Cardiac atrium fibroblast (primary cell): ENCODE measurements around a stretch of chr2.

DNA sequence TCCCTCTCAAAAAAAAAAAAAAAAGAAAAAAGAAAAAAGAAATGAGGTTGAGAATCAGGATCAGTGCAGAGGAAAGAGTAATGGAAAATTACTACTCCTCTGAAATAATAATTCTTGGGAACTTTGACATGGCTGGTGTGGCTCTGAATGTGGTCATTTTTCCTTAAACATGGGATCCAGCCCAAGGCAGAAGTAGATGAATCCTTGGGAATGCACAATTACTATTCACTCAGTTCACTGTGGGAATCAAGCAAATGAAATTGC lies 8.8 kb upstream of the MRPL33 start:
- RAMPAGE, long total RNA: no peak

DNA sequence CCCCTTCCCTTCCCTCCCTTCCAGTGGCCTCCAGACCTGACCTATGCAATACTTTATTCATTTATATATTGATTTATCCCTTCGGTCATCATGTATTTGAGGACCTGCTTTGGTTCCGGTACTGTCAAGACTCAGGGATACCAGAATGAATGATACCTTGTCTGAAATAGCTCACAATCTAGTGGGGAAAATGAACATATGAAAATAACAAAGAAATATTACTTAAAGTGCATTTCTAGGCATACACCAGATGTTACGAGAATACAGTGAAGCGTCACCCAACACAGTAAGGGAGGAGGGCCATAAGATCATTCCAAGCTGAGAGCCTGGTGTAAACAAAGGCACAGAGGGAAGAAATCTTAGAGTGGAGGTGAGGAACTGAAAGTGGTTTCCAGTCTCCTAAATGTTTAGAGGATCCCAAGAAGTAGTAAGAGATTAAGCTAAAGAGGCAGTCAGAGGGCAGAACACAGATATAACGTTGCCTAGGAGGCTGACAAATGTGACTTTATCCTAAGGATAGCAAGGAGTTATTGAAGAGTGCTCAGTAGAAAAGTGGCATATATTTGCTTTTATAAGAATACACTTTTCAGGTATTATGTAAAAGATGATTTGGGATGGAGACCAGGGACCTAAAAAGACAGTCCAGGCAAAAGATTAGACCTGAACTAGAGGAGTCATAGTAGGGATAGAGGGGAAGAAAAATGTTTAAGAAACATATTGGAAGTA lies 130.7 kb upstream of the FOSL2 start:
- RAMPAGE, long total RNA: no peak

DNA sequence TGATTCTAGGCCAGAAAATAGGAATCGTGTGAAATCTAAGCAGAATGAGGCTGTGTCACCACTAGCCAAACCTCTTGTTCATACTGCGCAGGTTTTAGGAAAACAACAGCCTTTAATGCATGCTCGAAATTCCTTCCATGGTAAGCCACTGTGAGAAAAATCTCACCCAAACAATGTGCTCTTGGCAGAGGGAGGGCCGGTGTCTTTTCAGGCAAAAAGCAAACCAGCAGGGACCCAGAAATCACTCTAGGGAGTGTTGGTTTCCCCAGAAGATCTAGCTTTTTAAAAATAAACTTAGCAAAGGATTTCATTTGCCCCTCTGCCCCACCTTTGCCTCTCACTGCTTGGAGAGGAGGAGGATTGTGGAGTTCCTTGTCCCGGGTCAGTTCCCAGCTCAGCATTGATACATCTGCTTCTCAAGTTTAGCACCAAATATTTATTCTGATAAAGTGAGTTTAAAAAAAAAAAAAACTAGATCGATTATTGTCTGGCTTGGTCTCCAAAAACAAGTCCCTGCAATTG lies 71.1 kb upstream of the FOSL2 start:
- RAMPAGE, long total RNA: no peak

DNA sequence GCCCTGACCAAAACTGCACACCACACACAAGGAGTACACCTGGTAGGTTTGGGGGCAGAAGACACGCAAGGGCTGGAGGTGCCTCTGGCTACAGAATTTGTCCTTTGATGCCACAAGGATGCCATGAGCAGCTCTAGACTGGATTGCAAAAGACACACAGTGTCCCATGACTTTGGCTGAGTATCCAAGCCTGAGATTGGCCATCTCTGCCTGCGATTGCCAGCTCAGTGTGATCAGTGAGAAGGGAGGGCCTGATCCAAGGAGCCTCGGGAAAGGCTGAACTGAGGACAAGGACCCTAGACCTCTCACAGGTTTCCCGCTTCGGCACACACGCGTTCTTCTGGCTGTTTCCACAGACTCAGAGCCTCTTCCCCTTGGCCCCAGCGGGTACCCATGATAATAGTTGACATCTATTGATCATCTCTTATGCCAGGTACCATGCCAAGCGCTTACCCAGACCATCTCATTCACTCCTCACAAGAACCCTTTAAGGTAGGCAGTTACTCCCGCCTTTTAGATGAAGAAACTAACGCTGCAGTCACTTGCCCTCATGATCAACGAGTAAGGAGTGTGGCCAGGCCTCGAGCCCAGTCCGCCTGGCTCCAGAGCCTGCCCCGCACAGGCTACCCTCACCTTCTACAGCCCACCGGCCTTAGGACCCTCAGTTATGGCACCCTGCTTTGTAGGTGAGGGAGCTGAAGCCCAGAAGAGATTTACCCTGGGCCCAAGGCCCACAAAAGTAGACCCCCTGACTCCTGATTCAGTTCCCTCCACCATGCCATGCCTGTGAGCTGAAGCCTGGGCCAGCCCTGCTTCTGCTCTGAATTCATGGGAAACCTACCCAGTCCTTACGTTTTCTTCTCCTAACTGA lies 59.7 kb upstream of the FOSL2 start:
- RAMPAGE, long total RNA: no peak

- RAMPAGE, long total RNA: no peak
Measured at GRCh38 chr2:28334251-28334792, 58.3 kb upstream of the FOSL2 start.

DNA sequence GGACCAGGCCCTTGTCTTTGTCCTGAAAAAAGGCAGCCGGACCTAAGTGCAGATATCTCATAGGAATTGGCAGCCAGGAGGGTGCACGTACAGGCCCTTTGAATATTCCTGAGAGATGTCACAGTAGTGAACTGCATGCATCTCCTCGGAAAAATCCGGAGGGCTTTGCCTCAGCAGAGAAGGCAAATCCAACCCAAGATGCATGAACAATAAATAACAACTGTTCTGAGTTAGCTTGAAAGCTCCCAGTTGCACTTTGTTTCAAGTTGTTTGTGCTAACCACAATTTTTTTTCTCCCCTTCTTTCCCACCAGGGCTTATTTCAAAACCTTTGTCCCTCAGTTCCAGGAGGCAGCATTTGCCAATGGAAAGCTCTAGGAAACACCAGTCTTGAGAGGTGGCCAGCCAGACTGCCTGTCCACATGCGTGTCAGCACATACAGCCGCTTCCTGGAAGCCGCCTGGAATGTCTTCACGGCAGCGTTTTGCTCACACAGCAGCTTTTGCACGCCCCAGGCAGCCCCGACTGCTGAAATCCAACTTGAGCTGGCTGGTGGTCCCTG lies 54.4 kb upstream of the FOSL2 start:
- RAMPAGE, long total RNA: no peak

DNA sequence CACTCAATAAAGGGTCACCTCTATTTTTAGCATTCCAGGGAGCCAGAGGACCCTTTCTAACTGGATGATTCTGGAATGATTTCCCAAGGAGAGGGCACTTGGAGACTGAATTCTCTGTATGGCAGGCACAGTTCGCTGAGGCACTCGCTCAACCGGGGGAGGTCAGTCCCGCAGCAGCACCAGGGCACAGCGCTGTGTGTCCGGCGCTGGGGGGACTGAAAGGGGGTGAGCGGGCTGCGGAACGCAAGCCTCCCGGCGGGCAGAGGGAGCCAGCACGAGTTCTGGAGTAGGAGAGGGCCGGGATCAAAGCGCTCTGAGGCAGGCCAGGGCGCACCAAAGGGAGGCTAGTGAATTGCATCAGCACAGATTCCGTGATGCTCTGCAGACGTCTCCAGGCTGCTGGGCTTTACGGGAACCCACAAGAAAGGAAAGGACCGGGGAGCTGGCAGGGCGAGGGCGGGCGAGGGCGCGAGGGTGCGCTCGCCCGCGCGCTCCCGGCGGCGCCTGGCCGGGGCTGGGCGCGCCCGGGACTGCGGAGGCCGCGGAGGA lies 2.6 kb upstream of the FOSL2 start:
- RAMPAGE, long total RNA: no peak

GRCh38 chr2:28397065-28397273 lies 4.3 kb downstream of the FOSL2 start:
- RAMPAGE, long total RNA: no peak

DNA sequence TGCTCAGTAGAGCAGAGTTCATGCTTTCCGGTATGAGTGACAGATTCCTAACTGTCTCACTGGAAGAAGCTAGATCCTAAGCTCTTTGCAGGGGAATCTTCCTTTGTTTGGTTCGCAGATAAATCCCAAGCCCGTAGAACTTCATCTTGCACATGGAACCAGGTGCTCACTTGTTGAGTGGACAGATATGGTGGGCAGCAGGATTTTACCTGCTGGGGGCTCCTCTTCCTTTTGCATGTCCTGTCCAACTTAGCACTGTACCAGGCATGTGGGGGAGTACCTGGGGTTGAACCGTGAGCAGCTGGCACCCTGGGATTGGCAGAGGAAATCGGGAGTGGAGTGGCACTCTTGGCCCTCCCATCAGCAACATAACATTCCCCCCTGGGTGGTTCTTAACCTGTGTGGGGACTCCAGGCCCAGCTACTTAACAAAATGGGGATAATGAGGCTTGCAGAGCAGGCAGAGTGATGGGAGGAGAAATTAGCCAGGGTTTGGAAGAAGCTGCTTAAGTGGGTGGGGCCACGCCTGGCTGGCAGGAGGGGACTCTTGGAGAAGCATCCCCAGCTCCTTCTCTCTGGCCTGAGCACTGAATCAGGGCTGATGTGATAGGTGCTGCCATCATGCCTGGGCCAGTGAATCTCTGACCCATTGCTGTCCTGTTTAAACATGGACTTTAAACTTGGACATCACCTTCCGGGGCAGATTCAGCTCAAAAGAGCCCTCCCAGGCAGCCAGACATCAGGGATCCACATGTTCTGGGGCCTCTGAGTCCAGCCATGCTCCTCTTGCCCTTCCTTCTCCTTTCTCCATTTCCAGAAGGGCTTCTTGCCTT lies 15.4 kb downstream of the FOSL2 start:
- RAMPAGE, long total RNA: no peak

DNA sequence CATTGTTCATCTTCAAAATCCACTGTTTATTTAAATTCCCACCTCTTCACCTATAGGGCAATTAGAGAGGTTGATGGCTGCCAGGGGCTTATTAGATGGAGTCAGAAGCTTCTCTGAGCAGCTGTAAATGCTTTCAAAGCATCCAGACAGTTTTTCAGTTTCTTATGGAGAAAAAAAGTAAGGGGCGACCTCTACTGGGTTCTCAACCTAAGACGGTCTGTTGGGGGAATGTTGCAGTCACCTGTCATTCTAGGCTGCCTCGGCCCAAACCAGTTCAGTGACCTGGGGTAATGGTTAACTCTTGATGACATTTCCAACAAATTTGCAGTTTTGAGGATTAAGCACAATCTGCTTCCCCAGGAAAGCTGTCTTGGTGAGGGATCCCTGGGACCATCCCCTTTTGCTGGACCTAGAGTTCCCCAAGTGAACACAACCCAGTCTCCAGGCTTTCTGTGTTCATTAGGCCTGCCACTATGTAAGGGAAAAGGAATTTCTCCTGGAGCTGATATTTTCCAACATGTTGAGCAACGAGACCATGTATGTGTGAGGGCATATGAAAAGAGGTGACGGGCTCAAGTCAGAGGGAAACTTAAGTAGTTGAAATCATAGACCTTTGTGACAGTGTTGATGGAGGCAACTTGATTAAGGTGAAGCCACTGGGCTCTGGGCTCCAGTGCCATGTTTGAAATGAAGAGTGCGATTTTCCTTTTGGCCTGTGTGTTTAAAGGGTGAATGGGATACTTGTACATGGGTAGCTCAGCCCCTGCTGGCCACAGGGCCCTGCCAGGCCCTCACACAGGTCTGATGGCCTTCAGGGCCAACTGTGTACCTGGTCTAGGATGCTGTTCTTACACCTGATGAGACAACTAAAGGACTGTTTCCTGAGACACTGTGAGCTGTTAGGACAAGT lies 26.9 kb downstream of the FOSL2 start:
- RAMPAGE, long total RNA: no peak

GRCh38 chr2:28447934-28448797 lies 47.7 kb upstream of the PLB1 start:
- RAMPAGE, long total RNA: no peak

GRCh38 chr2:28587731-28588795 lies 92.2 kb downstream of the PLB1 start:
- RAMPAGE, long total RNA: no peak

- RAMPAGE, long total RNA: no peak
Measured at GRCh38 chr2:28601298-28602030, 105.6 kb downstream of the PLB1 start.

GRCh38 chr2:28612210-28612531 lies 116.3 kb downstream of the PLB1 start:
- RAMPAGE, long total RNA: no peak

DNA sequence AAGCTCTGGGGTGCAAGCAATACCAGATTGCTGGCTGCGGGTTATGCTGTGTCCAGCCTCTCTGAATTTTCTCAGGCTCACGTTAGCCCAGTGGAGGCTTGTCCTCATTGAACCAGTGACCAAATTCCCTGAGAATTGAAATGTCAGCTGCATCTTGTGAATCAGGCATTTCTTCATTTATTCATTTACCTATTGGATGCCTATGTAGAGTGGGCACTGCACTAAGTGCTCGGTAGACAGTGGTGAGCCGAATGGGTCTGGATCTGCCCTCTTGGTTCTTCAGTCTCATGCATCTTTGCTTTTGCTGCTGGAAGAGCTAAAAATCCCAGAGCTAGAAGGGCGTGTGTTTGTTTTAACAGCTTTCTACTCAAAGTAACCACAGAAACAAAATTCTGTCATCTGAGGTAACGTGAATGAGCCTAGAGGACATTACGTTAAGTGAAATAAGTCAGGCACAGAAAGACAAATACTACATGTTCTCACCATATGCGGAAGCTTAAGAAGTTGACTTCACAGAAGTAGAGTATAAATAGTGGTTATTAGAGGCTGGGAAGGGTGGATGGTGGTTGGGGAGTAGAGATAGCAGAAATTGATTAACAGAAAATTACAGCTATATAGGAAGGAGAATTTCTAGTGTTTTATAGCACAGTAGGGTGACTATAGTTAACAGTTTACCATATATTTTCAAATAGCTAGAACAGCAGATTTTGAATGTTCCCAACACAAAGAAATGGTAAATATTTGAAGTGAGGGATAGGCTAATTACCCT lies 119.8 kb downstream of the PLB1 start:
- RAMPAGE, long total RNA: no peak

- RAMPAGE, long total RNA: no peak
Measured at GRCh38 chr2:28626616-28627657, 124.7 kb upstream of the PPP1CB start.

GRCh38 chr2:28716221-28716986 lies 35.2 kb upstream of the PPP1CB start:
- RAMPAGE, long total RNA: no peak

GRCh38 chr2:28745312-28745732 lies 6.3 kb upstream of the PPP1CB start:
- RAMPAGE, long total RNA: no peak

- RAMPAGE, long total RNA: no peak
Measured at GRCh38 chr2:28755395-28756110, 3.9 kb downstream of the PPP1CB start.

DNA sequence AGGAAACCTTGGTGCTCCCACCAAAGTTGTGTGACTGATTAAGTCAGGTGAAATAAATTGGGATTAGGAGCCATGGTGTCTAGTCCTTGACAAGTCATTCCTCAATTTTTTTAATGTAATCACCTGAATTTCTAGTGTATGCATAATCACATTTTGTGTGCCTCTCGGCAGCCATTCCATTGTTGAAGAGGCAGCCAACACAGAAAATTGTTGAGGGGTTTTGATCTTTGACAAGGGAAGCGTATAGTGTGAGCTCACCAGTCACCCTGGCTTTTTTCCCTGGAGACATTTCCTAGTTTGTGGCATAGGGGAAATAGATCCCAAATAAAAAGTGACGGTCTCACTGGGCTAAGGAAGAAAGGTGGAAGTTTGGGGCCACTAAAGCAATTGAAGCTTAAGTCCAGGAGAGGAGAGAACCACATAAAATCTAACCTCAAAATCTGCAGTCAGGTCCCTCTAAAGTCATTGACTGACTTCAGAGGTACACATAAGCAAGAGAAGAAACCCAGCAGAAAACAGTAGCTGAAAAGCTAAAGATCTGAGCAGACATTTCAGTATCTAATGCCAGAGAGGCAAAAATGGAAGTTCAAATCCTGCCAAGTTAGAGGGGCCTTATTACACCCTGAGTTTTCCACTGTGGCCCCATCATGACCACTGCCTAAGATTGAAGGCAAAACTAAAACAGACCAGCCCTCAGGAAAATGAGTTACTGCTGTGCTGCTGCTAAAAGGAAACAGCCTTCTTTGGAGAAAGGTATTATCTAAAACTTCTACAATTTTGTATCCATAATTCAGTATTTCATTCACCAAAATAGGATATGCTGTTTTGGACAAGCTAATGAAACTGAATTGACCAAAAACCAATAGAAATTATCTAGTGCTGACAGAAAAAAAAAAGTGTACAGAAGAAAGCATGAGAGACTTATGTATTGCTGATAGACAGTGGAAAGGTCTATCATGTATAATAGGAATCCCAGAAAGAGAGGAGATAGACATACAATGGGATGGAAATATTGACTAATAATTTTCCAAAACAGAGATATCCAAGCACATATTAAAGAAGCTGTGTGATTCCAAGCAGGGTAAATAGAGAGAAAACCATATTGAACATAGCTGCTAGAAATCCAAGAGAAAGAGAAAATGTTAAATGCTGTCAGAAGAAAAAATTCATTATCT lies 16.7 kb downstream of the PPP1CB start:
- RAMPAGE, long total RNA: no peak